H1 (cell line): Measurements from ENCODE around the genes SLC22A17, CPNE6 and LTB4R.

DNA sequence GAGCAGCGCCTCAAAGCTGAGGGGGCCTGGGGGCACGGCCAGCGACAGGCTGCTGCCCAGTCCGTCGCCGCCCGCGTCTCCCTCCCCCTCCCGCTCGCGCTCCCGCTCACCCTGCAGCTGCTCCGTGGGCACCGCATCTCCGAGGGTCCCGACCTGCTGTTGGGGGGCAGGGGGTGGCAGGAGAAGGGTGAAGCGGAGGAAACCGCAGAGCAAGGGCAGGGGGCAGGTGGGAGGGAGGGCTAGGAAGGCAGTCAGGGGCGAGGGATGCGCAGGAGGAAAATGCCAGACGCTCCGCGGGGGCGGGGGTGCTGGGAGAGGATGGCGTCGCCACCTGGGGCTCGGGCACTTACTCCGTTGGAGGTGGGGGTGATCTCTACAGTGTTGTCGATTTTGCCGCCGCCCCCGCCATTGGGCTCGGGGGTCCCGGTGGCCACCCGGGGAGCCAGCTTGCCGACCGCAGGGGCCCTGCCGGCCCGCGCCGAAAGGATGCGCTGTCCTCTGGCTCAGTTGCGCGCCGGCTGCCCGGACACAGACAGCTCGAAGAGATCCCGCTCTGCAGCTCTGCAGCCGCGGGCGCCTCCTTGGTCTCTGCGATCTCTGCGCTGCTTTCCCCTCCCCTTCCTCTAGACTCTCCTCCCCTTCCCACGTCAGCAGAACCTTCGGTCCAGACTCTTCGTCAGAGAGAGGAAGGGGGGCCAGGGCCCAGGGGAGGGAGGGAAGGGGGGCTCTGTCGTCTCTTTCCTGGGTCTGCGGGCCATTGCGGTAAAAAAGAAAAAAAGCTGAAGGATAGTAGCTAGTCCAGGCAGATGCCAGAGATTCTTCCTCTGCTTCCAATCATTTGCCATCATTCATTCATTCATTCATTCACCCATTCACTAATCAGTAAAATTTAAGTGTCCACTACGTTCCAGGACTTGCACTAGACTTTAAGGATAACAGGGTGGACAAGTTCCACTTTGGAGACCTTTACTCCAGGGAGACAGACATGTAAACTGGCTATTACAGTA lies at the start of gene SLC22A17:
SLC22A17 (minus strand) TSS at position 592 of the 1,007 bp plus-strand sequence.
- RRBS, result 2% methylated on average over 8 of the region's 60 CpGs
CAGE:
- cytosol, long polyA plus RNA, result start-site peak on the minus strand centred at position 573 of the sequence, 40 bp wide, 226 reads
- long polyA plus RNA, result no peak
- nucleus, long polyA plus RNA, result start-site peak on the minus strand centred at position 583 of the sequence, 52 bp wide, 539 reads

- RRBS, result no CpG with 5 or more reads among the region's 13 CpGs
CAGE:
- cytosol, long polyA plus RNA, result no peak
- long polyA plus RNA, result no peak
- nucleus, long polyA plus RNA, result no peak
These were observed 11.6 kb downstream of the CMTM5 start for GRCh38 chr14:23388477-23388812.

DNA sequence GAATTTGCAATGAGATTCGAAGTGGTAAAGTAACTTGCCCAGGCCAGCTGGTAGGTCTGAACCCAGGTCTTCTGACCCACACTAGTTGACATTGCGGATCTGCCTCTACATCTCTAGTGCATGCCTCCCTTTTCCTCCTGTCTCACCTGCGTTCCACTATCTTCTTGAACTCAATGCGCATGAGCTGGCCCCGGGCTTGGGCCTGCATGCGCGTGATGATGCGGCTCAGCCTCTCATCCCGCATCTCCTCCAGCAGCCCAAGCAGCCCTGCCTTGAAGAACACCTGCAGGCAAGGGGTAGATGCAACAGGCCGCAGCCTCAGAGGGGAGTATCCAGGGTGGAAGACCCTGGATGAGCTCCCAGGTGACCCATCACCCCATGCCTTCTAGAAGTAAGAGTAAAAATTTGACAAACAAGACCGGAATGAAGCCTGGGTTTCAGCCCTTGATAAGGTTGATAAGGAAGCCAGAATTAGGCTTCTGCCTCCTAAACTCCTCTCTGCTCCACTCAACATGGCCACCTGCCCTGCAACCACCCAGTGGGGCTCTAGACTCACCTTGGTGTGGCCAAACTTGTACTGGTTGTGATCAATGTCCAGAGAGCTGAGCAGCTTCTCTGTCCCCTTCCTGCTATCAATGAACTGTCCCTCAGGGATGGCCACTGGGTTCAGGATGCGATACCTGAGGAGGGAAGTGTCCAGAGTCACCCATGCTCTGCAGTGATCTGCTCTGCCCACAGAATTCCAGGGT lies 11.8 kb downstream of the MYH6 start:
- RRBS, result no CpG with 5 or more reads among the region's 12 CpGs
CAGE:
- cytosol, long polyA plus RNA, result no peak
- long polyA plus RNA, result no peak
- nucleus, long polyA plus RNA, result no peak

- RRBS, result no CpG with 5 or more reads among the region's 5 CpGs
CAGE:
- cytosol, long polyA plus RNA, result no peak
- long polyA plus RNA, result no peak
- nucleus, long polyA plus RNA, result no peak
These were observed 8.9 kb downstream of the MYH6 start for GRCh38 chr14:23399132-23399592.

DNA sequence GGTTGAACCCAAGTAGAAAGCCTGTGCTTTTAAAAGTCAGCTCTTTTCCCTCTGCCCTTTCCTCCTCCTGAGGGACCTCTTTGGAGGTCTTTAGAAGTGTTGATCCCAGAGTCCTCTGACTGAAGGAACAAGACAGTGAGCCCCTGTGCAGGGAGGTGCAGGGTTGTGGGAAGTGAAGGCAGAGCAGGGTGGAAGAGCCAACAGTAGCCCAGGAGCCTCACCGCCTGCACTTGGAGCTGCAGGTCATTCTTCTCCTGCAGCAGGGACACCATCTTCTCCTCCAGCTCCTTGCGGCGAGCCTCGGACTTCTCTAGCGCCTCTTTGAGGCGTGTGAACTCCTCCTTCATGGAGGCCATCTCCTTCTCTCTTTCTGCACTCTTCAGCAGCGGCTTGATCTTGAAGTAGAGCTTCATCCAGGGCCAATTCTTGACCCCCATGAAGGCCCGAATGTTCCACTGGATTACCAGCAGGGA lies 10.9 kb downstream of the MYH7 start:
- RRBS, result no CpG with 5 or more reads among the region's 8 CpGs
CAGE:
- cytosol, long polyA plus RNA, result no peak
- long polyA plus RNA, result no peak
- nucleus, long polyA plus RNA, result no peak

GRCh38 chr14:23487065-23487672 lies 17.7 kb downstream of the NGDN start:
- RRBS, result no CpG with 5 or more reads among the region's 8 CpGs
CAGE:
- cytosol, long polyA plus RNA, result no peak
- long polyA plus RNA, result no peak
- nucleus, long polyA plus RNA, result no peak

DNA sequence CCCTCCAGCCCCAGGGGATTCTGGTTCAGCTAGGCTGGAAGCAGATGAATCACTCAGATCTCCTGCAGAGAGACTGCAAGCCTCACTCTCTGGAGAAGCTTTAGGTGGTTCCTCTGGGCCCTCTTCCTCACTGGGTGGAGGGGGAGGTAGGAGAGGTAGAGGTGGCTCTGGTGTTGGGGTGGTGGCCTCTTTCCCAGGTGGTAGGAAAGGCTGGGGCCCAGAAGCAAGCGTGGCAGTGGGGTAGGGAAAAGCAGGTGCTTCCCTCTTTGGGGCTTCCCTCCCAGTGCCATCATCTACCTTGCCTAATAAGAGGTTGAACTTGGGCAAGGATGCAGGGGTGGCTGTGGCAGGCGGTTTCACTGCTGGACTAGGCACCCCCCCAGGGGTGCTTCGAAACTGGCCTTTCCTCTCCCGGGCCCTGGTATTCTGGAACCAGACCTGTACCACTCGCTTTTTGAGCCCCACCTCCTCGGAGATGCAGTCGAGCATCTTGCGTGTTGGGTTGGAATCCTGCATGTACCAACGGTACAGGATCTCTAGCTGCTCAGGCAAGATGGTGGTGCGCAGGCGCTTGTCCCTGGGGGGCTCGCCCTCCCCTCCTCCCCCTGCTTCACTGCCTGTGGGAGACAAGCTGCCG lies 27.6 kb downstream of the ZFHX2 start:
- RRBS, result no CpG with 5 or more reads among the region's 13 CpGs
CAGE:
- cytosol, long polyA plus RNA, result no peak
- long polyA plus RNA, result no peak
- nucleus, long polyA plus RNA, result no peak

GRCh38 chr14:23556657-23557192 lies 654 bp downstream of the THTPA start:
- RRBS, result no CpG with 5 or more reads among the region's 14 CpGs
CAGE:
- cytosol, long polyA plus RNA, result no peak
- long polyA plus RNA, result no peak
- nucleus, long polyA plus RNA, result no peak

DNA sequence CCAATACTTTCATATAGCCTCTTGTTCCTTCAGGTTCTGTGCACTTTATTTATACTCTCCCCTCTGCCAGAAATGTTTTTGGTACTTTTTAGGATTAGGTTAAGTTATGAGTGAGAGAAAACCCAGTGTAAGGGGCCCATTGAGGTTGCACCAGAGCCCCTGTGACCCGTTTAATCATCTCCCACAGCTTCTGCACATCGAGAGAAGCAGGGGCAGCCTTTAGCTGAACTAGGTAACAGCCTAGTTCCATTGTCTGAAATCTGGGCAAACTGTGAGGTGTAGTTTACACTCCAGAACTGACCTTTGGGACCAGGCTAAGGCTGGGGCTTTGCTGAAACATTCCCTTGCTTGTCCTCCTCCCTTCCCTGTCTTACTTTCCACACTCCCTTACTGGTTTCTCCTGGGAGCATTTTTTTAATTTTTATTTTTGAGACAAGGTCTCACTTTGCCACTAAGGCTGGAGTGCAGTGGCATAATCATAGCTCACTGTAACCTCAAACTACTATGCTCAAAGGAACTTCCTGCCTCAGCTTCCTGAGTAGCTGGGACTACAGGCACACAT lies 26.0 kb upstream of the DHRS2 start:
- RRBS, result no CpG with 5 or more reads among the region's 2 CpGs
CAGE:
- cytosol, long polyA plus RNA, result no peak
- long polyA plus RNA, result no peak
- nucleus, long polyA plus RNA, result no peak

DNA sequence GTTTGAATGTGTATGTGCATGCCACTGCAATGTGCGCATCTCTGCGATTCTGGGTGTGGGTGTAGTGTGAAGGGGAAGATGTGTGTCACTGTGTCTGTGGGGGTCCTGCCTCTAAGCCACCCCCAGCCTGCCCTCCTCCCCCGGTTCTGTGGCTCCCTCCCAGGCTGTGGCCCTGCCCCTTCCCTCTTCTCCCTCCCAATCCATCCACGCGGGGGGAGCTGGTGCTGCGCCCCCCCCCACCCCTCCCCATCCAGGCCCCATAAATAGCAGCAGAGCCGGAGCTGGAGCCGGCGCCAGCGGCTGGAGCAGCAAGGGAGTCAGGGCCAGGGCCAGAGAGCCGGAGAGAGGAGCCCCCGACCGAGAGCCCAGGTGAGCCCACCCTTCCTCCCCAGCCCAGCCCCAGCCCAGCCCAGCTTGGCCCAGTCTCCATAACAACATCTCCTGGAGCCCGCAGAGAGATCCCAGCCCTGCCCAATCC lies at the start of gene CPNE6:
CPNE6 (plus strand) TSS at position 290 of the 478 bp plus-strand sequence.
- RRBS, result 86% methylated on average over 3 of the region's 14 CpGs
CAGE:
- cytosol, long polyA plus RNA, result no peak
- long polyA plus RNA, result no peak
- nucleus, long polyA plus RNA, result no peak

DNA sequence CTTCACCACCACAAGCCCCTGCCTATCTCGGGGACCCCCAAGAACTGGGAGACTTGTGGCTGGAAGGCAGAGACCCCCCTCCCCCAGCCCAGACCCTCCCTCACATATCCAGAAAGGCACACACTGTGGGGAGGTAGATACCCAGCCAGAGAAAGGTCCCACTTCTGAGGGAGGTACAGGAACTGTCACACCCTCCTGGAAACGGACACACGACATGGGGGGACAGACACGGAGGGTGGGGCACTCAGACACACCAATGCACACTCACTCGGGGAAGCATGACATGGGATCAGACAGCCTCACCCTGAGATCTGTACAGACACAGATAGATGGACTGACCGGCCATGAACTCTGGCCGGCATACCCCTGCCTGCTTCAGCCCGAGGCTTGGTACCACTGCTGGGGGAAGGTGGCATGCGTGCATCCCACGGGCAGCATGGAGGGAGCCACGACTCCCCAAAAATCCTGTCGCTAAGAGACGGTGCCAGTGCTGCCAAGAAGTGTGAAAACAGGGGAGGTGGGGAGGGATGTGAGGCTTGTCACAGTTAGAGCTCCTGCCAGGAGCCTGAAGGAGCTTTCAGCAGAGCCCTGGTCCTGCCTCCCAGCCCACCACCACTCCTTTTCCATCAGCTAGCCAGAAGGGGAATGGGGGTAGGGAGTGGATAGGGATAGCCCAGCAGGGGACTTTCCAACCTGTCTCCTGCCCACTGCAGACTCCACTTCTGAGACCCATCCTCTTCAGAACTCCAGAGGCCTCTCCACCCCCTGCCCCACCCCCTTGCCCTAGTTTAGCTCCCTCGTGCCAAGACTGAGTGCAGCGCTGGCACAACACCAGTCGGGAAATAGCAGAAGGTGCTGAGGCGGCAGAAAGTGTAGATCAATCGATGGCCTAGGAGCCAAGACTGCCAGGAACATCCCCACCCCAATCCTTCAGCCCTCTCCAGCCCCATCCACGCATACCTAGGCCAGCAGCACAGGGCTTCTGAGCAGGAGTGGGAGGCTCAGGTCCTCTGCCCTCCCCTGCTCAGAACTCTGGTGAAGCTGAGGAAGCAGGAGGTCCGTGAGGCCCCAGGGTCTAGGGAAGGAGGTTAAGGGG lies 737 bp downstream of the CPNE6 start:
- RRBS, result no CpG with 5 or more reads among the region's 20 CpGs
CAGE:
- cytosol, long polyA plus RNA, result no peak
- long polyA plus RNA, result no peak
- nucleus, long polyA plus RNA, result no peak

GRCh38 chr14:24123463-24124105 lies 6.9 kb upstream of the FITM1 start:
- RRBS, result no CpG with 5 or more reads among the region's 3 CpGs
CAGE:
- cytosol, long polyA plus RNA, result no peak
- long polyA plus RNA, result no peak
- nucleus, long polyA plus RNA, result no peak

DNA sequence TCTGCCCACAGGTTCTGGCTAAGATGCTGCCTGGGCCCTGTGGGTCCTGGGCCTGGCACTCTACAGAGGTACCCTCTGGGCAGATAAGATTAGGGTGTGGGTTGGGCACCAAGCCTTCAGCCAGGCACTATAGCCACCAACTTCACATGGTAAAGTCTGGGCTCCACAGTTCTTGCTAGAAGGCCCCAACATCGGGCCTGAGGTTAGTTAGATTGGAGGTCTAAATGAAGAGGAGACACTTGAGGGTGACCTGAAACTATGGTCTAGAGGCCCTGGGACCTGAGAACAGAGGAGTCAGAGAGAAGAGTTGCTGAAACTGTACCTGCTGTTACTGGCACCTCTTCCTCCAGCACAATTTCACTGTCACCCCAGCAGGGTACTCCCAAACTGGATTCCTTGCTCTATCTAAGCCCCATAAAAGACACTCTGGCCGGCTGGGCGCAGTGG lies 5.2 kb upstream of the REC8 start:
- RRBS, result no CpG with 5 or more reads among the region's 3 CpGs
CAGE:
- cytosol, long polyA plus RNA, result no peak
- long polyA plus RNA, result no peak
- nucleus, long polyA plus RNA, result no peak

GRCh38 chr14:24170935-24171226 lies 999 bp upstream of the REC8 start:
- RRBS, result no CpG with 5 or more reads among the region's 7 CpGs
CAGE:
- cytosol, long polyA plus RNA, result no peak
- long polyA plus RNA, result no peak
- nucleus, long polyA plus RNA, result no peak

DNA sequence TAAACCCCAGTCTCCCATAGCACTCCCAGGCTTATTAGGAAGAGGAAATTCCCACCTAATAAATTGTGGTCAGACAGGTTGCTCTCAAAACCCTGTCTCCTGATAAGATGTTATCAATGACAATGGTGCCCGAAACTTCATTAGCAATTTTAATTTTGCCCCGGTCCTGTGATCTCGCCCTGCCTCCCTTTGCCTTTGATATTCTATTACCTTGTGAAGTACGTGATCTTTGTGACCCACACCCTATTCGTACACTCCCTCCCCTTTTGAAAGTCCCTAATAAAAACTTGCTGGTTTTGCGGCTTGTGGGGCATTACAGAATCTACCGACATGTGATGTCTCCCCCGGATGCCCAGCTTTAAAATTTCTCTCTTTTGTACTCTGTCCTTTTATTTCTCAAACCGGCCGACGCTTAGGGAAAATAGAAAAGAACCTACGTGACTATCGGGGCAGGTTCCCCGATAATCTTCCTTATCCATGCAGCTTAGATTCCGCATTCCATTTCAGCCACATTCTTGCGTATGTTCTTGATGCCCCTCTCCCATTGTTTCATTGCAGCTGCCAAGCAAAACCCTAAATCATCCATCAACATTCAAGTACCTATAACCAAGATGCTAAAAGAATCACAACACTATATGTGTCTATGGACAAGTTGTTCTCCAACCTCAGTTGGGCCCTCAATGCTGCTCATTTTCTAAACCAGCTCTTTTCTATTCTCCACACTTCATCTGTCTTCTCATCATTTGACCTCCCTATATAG lies 2.7 kb upstream of the TSSK4 start:
- RRBS, result no CpG with 5 or more reads among the region's 16 CpGs
CAGE:
- cytosol, long polyA plus RNA, result no peak
- long polyA plus RNA, result no peak
- nucleus, long polyA plus RNA, result no peak

GRCh38 chr14:24278903-24279955 lies 7.8 kb upstream of the RABGGTA start:
- RRBS, result no CpG with 5 or more reads among the region's 8 CpGs
CAGE:
- cytosol, long polyA plus RNA, result no peak
- long polyA plus RNA, result no peak
- nucleus, long polyA plus RNA, result no peak

GRCh38 chr14:24310542-24311635 lies at the start of gene LTB4R:
Gene LTB4R, plus strand, starts transcription at chr14:24311502.
- RRBS, result 92% methylated on average over 48 of the region's 105 CpGs
CAGE:
- cytosol, long polyA plus RNA, result no peak
- long polyA plus RNA, result no peak
- nucleus, long polyA plus RNA, result no peak

GRCh38 chr14:24337071-24337589 lies 2.3 kb upstream of the ADCY4 start:
- RRBS, result no CpG with 5 or more reads among the region's 6 CpGs
CAGE:
- cytosol, long polyA plus RNA, result no peak
- long polyA plus RNA, result no peak
- nucleus, long polyA plus RNA, result no peak

GRCh38 chr14:24425201-24425630 lies 4.3 kb downstream of the CBLN3 start:
- RRBS, result no CpG with 5 or more reads among the region's 2 CpGs
CAGE:
- cytosol, long polyA plus RNA, result no peak
- long polyA plus RNA, result no peak
- nucleus, long polyA plus RNA, result no peak

DNA sequence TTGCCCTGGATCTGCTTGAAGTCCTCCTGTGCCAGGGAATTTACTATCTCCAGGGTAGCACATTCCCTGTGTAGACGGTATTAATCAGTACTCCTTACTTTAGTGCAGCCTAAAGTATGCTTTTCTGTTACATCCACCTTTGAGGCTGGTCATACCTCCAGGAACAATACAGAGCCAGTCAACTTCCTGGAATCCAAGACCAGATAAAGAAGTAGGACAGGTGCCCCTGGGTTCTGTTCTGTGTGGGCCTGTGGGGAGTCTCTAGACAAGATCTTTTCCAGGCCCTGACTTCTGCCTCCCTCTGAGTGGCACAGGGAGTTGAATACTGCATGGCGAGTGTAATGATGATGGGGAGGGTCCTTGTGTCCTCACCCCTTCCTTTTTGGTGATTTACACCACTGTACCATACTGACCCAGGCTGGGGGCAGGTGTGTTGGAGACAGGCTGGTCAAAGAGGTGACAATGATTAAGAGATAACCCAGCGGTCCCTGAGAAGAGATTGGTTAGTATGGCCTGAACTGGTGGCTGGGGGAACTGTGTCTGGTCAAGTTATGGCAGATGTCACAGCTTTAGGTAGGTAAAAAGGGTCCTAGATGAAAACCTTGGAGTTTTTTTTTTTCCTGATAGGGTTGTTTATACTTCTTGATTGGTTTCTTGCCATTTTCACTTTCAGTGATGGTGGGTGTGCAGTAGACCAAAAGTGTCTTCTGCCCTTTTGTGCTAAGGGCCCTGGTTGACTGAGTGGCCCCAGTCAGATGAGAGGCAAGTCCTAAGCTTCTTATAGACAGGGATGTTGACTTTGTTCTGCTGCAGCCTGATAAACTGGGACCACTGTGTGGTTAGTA lies 3.8 kb downstream of the SDR39U1 start:
- RRBS, result no CpG with 5 or more reads among the region's 3 CpGs
CAGE:
- cytosol, long polyA plus RNA, result no peak
- long polyA plus RNA, result no peak
- nucleus, long polyA plus RNA, result no peak